ENCODE data around the genes NXT1 and NAPB.

DNA sequence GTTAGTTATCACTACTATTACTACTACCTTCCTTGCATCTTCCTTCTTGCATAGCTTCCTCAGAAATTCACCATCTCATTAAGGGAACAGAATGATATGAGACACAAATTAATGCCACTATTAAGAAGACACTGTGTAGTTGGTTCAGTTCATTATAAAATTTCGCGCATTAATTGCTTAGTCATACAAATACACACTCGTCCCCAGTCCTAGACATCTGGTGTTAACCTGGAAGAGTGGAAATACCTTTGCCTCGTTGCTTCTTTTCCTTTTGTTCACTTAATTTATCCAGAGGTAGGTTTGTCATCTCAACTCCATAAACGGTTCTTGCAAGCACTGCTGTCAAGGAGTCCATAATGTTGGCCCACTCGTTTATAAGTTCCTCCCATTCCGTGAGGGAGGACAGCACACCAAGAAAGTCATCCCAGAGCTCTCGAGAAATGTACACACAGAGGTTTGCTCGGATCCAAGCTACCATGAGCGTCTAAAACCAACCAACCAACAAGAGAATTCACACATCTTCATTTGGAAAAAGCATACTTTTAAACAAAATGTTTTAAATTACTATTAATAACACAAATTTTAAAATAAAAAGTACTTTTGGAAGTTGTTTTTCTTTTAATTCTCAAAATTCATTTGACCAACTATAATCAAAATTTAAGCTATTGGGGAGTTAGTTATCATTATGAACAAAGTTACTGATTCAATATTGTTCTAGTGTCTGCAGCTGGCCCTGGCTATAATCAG, 107.3 kb downstream of the RALGAPA2 start:
- RAMPAGE, long total RNA, result no peak
- RRBS, 2 experiments, result no CpG with 5 or more reads among the region's 10 CpGs
CAGE:
- cytosol, long polyA minus RNA, result no peak
- cytosol, long polyA plus RNA, result no peak
- long polyA plus RNA, result no peak
- nucleolus, long total RNA, result no peak
- nucleus, long polyA plus RNA, result no peak
- nucleus, long total RNA, result no peak

DNA sequence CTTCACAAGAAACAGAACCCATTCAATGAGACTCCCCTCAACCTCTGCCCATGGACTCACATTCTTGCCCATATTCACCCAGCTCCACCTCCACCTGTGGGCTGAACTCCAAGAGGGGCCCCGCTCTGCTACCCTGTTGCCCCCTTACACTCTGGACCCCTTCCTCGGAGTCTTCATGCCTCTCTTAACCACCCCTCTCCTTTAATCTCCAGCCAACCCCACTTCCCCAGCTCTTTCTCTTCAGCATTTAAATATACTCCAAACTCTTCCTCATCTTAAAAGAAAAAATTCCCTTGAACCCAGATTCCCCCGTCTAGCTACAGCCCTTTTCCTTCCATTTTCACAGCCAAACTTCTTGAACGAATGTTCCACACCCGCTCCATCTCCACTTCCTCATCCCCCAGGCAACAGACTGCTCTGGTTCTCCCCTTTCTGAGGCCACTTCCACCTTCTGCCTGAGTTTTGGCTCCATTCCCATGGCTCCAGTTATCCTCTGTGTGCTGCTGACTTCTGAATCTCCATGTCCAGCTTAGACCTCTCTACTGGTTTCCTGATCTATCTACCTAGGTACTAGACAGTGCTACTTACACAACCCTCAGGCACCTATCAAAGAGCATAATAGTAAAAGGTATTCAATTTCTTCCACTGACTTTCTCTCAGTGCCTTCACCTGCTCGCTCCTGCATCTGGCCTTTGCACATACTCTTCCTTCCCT, 106.5 kb downstream of the RALGAPA2 start:
- RAMPAGE, long total RNA, result no peak
- RRBS, 2 experiments, result no CpG with 5 or more reads among the region's 6 CpGs
CAGE:
- cytosol, long polyA minus RNA, result no peak
- cytosol, long polyA plus RNA, result no peak
- long polyA plus RNA, result no peak
- nucleolus, long total RNA, result no peak
- nucleus, long polyA plus RNA, result no peak
- nucleus, long total RNA, result no peak

DNA sequence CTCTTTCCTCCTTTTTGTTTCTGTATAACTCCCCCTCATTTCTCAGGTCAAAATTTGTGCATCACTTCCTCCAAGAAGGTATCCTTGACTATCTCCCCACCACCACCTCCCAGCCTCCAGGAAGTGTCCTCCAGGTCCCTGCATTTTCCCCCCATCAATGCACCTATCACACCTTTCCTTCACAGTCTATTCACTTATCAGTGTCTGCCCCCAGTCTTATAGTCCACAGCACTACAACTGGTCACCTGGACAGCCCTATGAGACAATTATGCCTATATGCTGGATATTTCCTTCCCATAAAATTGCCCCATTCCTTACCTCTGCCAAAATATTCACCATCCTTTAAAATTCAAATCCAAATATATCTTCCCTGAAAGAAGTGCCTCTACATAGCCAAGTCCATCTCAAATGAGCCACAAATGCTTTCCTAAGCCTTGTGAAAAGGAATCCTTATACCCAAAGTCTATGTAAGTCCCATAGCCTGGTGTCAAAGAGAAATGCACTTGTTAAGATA, 105.8 kb downstream of the RALGAPA2 start:
- RAMPAGE, long total RNA, result no peak
CAGE:
- cytosol, long polyA minus RNA, result no peak
- cytosol, long polyA plus RNA, result no peak
- long polyA plus RNA, result start-site peak on the minus strand centred at position 278 of the sequence, 529 bp wide, 11 and 11 reads in 2 replicates
- nucleolus, long total RNA, result no peak
- nucleus, long polyA plus RNA, result no peak
- nucleus, long total RNA, result no peak

- RAMPAGE, long total RNA, result no peak
- RRBS, 2 experiments, result no CpG with 5 or more reads among the region's 2 CpGs
CAGE:
- cytosol, long polyA minus RNA, result no peak
- cytosol, long polyA plus RNA, result no peak
- long polyA plus RNA, result no peak
- nucleolus, long total RNA, result no peak
- nucleus, long polyA plus RNA, result no peak
- nucleus, long total RNA, result no peak
These were observed 77.2 kb downstream of the RALGAPA2 start for GRCh38 chr20:20635200-20635744.

DNA sequence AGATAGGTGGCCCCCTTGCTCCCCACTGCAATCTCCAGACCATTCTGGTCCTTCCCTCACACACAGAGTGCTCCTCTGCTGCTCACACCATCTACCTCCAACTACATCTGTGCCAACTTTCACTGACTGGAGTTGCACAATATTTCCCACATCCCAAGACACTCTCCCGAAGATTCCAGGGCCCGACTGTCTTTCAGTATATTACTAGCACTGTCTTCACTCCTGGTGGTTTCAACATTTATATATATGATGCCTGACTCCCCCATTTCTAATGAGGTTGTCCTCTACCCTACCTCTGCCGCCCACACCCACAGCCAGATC, 21.7 kb downstream of the RALGAPA2 start:
- RAMPAGE, long total RNA, result no peak
- RRBS, 2 experiments, result no CpG with 5 or more reads among the region's 3 CpGs
CAGE:
- cytosol, long polyA minus RNA, result no peak
- cytosol, long polyA plus RNA, result no peak
- long polyA plus RNA, result no peak
- nucleolus, long total RNA, result no peak
- nucleus, long polyA plus RNA, result no peak
- nucleus, long total RNA, result no peak

GRCh38 chr20:20752520-20753138, 40.2 kb upstream of the RALGAPA2 start:
- RAMPAGE, long total RNA, result no peak
- RRBS, 2 experiments, result no CpG with 5 or more reads among the region's 5 CpGs
CAGE:
- cytosol, long polyA minus RNA, result no peak
- cytosol, long polyA plus RNA, result no peak
- long polyA plus RNA, result no peak
- nucleolus, long total RNA, result no peak
- nucleus, long polyA plus RNA, result no peak
- nucleus, long total RNA, result no peak

GRCh38 chr20:20761338-20761882, 49.0 kb upstream of the RALGAPA2 start:
- RAMPAGE, long total RNA, result no peak
- RRBS, 2 experiments, result no CpG with 5 or more reads among the region's 3 CpGs
CAGE:
- cytosol, long polyA minus RNA, result no peak
- cytosol, long polyA plus RNA, result no peak
- long polyA plus RNA, result no peak
- nucleolus, long total RNA, result no peak
- nucleus, long polyA plus RNA, result no peak
- nucleus, long total RNA, result no peak

DNA sequence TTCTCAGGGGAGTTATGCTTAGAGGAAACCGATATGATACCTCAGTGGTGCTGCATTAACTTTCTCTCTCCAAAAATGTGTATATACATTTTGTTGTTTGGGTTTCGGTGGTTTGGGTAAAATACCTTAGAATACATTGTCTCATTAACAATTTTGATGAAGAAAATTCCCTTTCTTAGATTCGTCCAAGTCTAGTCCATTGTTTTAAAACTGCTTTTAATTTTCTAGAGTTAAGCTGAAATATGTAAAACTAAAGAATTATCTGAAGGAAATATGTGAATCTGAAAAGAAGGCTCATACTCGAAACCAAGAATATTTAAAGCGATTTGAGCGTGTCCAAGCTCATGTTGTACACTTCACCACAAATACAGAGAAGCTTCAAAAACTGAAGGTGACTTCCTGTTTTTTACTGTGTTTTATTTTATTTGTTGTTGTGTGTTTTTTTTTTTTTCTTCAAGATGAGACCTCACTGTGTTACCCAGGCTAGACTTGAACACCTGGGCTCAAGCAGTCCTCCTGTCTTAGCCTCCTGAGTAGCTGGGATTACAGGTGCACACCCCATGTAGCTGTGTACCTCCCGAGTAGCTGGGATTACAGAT, 10.4 kb downstream of the KIZ start:
- RAMPAGE, long total RNA, result no peak
- RRBS, 2 experiments, result no CpG with 5 or more reads among the region's 7 CpGs
CAGE:
- cytosol, long polyA minus RNA, result no peak
- cytosol, long polyA plus RNA, result no peak
- long polyA plus RNA, result no peak
- nucleolus, long total RNA, result no peak
- nucleus, long polyA plus RNA, result no peak
- nucleus, long total RNA, result no peak

- RAMPAGE, long total RNA, result no peak
- RRBS, 2 experiments, result no CpG with 5 or more reads among the region's 2 CpGs
CAGE:
- cytosol, long polyA minus RNA, result no peak
- cytosol, long polyA plus RNA, result no peak
- long polyA plus RNA, result no peak
- nucleolus, long total RNA, result no peak
- nucleus, long polyA plus RNA, result no peak
- nucleus, long total RNA, result no peak
These were observed 64.0 kb downstream of the KIZ start for GRCh38 chr20:21189999-21190203.

GRCh38 chr20:21511579-21512239, 2.2 kb downstream of the NKX2-2 start:
- RAMPAGE, long total RNA, result no peak
- RRBS, 2 experiments, result 20 to 29% methylated on average over 7 to 17 of the region's 49 CpGs
CAGE:
- cytosol, long polyA minus RNA, result no peak
- cytosol, long polyA plus RNA, result no peak
- long polyA plus RNA, result no peak
- nucleolus, long total RNA, result no peak
- nucleus, long polyA plus RNA, result no peak
- nucleus, long total RNA, result no peak

DNA sequence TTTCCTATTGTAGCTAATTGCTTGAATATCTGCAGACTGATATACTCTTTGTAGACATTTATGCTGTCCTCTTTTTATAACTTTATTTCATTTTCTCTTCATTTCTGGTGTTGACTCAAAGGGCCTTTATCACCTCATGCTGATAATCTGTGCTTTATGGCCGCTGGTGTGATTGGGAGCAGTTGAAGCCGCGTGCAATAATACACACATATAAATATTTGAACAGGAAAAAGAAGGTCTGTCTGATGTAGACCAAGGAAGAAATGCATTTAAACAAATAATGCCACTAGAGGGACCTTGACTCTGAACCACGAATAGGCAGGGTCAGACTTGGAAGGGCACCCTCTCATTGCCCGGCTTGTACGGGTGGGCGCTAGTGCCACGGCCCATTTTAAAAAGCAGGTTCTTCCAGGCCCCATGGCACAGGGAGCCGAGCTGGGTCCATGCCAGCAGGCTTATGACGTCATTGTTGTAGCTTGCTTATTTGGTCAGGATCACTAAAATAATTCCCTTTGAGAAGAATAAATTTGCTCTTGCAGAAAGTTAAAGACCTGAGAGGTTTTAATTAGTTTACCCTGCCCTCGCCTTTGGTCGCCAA, 94.2 kb downstream of the FOXA2 start:
- RAMPAGE, long total RNA, result no peak
- RRBS, 2 experiments, result no CpG with 5 or more reads among the region's 12 CpGs
CAGE:
- cytosol, long polyA minus RNA, result no peak
- cytosol, long polyA plus RNA, result no peak
- long polyA plus RNA, result no peak
- nucleolus, long total RNA, result no peak
- nucleus, long polyA plus RNA, result no peak
- nucleus, long total RNA, result no peak

DNA sequence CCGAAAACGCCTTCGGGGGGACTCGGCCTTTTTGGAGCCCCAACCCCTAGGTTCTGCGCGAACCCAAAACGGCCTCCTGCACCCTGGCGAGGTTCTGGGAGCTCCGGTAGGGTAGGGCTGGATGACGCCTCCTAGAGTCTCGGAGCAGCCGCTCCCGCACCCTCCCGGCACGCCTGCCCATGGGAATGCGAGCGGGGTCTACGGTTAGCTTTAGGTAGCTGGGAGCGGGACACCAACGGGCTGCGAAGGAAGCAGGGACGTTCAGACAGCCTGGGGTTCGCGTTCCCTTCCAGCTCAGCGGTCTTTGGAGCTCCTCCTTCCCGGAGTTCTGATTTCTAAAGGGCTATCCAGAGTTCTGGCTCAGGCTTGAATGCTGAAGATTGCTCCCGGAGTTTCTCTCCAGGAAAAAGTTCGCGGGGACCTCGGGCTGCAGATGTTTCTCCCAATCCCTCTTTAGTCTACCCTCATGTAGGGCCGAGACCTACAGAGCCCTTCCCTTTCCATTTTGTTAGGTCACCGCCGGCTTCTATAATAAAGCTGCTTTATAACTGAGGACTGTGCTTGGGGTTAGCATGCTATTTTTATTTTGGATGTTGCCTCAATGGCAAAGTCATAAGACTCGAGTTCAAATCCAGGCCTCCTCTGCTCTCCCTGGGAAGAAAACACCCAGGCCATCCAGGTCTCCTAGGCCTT, 2.7 kb upstream of the FOXA2 start:
- RAMPAGE, long total RNA, result no peak
- RRBS, 2 experiments, result 25 to 47% methylated on average over 7 of the region's 34 CpGs
CAGE:
- cytosol, long polyA minus RNA, result no peak
- cytosol, long polyA plus RNA, result no peak
- long polyA plus RNA, result no peak
- nucleolus, long total RNA, result no peak
- nucleus, long polyA plus RNA, result no peak
- nucleus, long total RNA, result no peak

DNA sequence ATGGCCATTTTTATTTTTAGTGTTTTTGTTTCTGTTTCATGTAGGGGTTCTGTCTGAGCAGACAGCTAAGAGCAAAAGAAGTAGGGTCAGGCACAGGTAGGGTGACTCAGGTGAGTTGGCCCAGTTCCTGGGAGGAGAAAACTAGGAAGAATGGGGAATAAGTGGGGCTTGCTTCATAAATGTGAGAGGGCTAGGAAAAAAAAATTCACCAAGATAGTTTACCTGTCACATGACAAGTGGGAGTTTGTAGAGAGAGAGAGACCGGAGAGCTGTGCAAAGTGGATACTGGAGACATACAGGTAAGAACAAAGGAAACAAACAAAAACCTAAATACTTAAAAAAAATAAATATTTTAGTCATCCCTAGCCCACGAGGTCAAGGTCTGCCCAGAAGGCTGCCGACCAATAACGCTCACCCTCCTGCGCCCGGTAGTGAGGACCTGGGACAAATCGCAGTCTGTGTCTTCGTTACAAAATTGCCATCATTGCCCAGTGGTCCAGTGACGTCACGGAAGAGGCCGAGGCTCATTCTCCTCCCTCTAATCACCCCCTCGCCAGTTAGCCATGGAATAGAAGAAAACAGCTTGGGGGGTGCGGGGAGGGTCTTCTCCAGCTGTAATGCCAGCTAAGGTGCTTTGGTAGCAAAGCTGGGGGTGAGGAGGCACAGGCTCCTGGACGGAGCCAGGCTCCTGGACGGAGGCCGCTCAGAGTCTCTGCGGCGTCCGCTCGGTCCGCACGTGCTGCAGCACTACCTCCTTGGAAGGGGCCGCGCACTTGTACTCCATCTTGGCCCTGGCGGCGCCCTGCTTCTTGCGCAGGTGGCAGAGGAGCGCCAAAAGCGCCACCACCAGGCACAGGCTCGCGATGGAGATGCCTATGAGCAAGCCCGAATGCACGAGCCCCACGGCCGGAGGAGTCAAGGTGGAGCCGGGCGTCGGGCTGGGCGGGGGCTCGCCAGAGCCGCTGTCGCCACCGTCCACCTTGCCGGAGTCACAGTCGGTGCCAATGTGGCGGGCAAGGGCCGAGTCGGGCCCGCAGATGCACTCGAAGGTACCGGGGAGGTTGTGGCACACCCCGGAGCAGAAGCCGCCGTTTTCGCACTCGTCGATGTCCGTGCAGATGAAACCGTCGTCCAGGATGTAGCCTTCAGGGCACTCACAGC, 2.0 kb downstream of the THBD start:
- RAMPAGE, long total RNA, result no peak
- RRBS, 2 experiments, result 30 to 33% methylated on average over 16 of the region's 60 CpGs
CAGE:
- cytosol, long polyA minus RNA, result no peak
- cytosol, long polyA plus RNA, result no peak
- long polyA plus RNA, result no peak
- nucleolus, long total RNA, result no peak
- nucleus, long polyA plus RNA, result no peak
- nucleus, long total RNA, result no peak

GRCh38 chr20:23116112-23116711, 30.1 kb upstream of the CD93 start:
- RAMPAGE, long total RNA, result no peak
- RRBS, 2 experiments, result no CpG with 5 or more reads among the region's 8 CpGs
CAGE:
- cytosol, long polyA minus RNA, result no peak
- cytosol, long polyA plus RNA, result no peak
- long polyA plus RNA, result no peak
- nucleolus, long total RNA, result no peak
- nucleus, long polyA plus RNA, result no peak
- nucleus, long total RNA, result no peak

GRCh38 chr20:23147825-23148728, 62.0 kb upstream of the CD93 start:
- RAMPAGE, long total RNA, result no peak
- RRBS, 2 experiments, result no CpG with 5 or more reads among the region's 11 CpGs
CAGE:
- cytosol, long polyA minus RNA, result no peak
- cytosol, long polyA plus RNA, result no peak
- long polyA plus RNA, result no peak
- nucleolus, long total RNA, result no peak
- nucleus, long polyA plus RNA, result no peak
- nucleus, long total RNA, result no peak

DNA sequence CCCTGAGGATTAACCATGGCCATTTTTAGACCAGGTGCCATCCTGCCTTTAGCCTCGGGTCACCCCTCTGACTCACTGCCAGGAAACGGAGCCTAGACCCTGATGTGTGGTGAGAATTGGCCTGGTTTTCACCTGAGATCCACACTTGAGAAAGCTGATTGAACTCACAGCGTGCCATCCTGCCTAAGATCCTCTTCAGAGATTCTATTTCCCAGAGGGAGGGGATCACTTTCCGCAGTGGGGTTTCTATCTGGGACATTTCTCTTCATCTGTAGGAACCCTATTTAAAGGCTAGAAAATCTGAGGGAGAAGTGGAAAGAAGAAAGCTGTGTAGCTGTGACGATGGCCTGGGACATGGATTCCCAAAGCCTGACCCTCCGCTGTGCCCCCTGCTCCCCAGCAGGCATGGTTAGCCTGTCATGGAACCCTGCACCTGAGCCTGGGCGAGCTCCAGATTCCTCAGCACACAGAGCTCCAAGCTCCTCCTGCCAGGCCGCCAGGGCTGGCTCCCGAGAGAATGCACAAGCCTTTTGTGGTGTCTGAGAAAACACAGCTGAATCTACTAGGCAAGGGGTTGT, 64.0 kb upstream of the CD93 start:
- RAMPAGE, long total RNA, result no peak
- RRBS, 2 experiments, result no CpG with 5 or more reads among the region's 9 CpGs
CAGE:
- cytosol, long polyA minus RNA, result no peak
- cytosol, long polyA plus RNA, result no peak
- long polyA plus RNA, result no peak
- nucleolus, long total RNA, result no peak
- nucleus, long polyA plus RNA, result no peak
- nucleus, long total RNA, result no peak

- RAMPAGE, long total RNA, result no peak
- RRBS, 2 experiments, result no CpG with 5 or more reads among the region's 5 CpGs
CAGE:
- cytosol, long polyA minus RNA, result no peak
- cytosol, long polyA plus RNA, result no peak
- long polyA plus RNA, result no peak
- nucleolus, long total RNA, result no peak
- nucleus, long polyA plus RNA, result no peak
- nucleus, long total RNA, result no peak
These were observed 101.1 kb upstream of the NXT1 start for GRCh38 chr20:23249480-23249972.

DNA sequence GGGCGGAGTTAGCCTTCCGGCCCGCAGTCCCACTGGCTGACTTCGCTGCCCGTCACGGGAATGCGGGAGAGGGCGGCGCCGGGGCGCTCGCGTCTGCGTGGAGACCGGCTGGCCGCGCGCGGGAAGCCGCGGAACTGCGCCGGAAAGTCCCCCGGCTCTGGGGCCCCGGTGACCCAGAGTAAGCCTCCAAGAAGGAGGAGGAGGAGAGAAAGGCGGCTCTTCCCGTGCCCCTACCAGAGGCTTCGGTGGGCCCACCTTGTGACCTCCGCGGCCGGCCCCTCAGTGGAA, at the start of gene NXT1:
TSS of gene NXT1 (plus strand) at position 90 of the 288 bp plus-strand sequence.
- RAMPAGE, long total RNA, result start-site peak on the plus strand centred at position 121 of the sequence, 112 bp wide, 329 and 806 reads in 2 replicates
- RRBS, 2 experiments, result 1 to 2% methylated on average over 18 to 23 of the region's 31 CpGs
CAGE:
- cytosol, long polyA minus RNA, result start-site peak on the plus strand centred at position 179 of the sequence, 7 bp wide, 50 reads
- cytosol, long polyA plus RNA, result start-site peak on the plus strand centred at position 128 of the sequence, 146 bp wide, 1,534 and 1,720 reads in 2 replicates
- long polyA plus RNA, result start-site peak on the plus strand centred at position 127 of the sequence, 141 bp wide, 1,134 and 1,768 reads in 2 replicates
- nucleolus, long total RNA, result no peak
- nucleus, long polyA plus RNA, result start-site peak on the plus strand centred at position 126 of the sequence, 143 bp wide, 694 and 693 reads in 2 replicates
- nucleus, long total RNA, result no peak

- RAMPAGE, long total RNA, result start-site peak on the minus strand at chr20:23421432-23421488, 208 and 114 reads in 2 replicates
- RRBS, 2 experiments, result 1 to 2% methylated on average over 17 of the region's 55 CpGs
CAGE:
- cytosol, long polyA minus RNA, result no peak
- cytosol, long polyA plus RNA, result no peak
- long polyA plus RNA, result start-site peak on the minus strand at chr20:23421443-23421480, 123 and 74 reads in 2 replicates
- nucleolus, long total RNA, result no peak
- nucleus, long polyA plus RNA, result start-site peak on the minus strand at chr20:23421432-23421477, 273 and 543 reads in 2 replicates
- nucleus, long total RNA, result no peak
These were observed at the start of gene NAPB for GRCh38 chr20:23421091-23421824. Gene NAPB (minus strand): TSS chr20:23421488.

- RAMPAGE, long total RNA, result no peak
- RRBS, 2 experiments, result no CpG with 5 or more reads among the region's 9 CpGs
CAGE:
- cytosol, long polyA minus RNA, result no peak
- cytosol, long polyA plus RNA, result no peak
- long polyA plus RNA, result no peak
- nucleolus, long total RNA, result no peak
- nucleus, long polyA plus RNA, result no peak
- nucleus, long total RNA, result no peak
These were observed 38.7 kb upstream of the GGTLC1 start for GRCh38 chr20:24027135-24027735.